Peyer's patch (tissue), 4 donors: Measurements from ENCODE around the genes HMGCR, CERT1 and AGGF1.

DNA sequence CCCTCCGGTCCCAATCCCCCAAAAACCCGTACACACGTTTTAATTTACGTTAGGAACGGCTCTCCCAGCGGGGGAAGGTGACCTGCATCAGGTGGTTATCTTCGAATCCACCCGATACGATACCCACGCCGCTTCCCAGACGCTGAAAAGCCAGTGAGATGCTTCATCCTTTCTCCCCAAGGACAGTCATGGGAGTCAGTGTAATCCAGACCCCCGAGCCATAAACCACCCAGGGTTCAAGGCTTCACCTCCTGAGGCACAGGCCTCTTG is 958 bp downstream of the FAM169A start:
- PRO-cap, result no peak
- RAMPAGE, long total RNA, 4 experiments, result no peak in any of the 4 experiments

GRCh38 chr5:74947965-74948579 is 81.9 kb upstream of the FAM169A start:
- PRO-cap, result no peak
- RAMPAGE, long total RNA, 4 experiments, result no peak in any of the 4 experiments

- PRO-cap, result bidirectional peak, plus-strand start at chr5:75053776, minus-strand start at chr5:75053791; bidirectional peak, plus-strand start at chr5:75053923, minus-strand start at chr5:75053871; bidirectional peak, plus-strand start at chr5:75054043, minus-strand start at chr5:75054016
- RAMPAGE, long total RNA, 4 experiments, result no peak in any of the 4 experiments
These were observed 1.7 kb upstream of the GCNT4 start for GRCh38 chr5:75053702-75054739.

DNA sequence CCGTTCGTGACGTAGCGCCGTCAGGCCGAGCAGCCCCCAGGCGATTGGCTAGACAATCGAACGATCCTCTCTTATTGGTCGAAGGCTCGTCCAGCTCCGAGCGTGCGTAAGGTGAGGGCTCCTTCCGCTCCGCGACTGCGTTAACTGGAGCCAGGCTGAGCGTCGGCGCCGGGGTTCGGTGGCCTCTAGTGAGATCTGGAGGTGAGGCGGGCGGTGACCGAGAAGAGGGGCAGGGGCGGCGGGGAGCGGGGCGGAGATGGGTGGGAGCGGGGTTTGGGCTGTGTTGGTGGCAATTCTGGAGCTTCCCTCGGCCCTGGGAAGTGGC is at the start of gene HMGCR:
Gene HMGCR (plus strand): TSS at position 121 of the 325 bp plus-strand sequence.
- PRO-cap, result bidirectional peak, plus-strand start at position 143 of the sequence, minus-strand start outside the sequence
- RAMPAGE, long total RNA, 4 experiments, result start-site peak on the plus strand in 4 of 4 experiments, centred at positions 150 to 161 of the sequence, 14 to 215 reads per replicate

- PRO-cap, result no peak
- RAMPAGE, long total RNA, 4 experiments, result no peak in any of the 4 experiments
These were observed 24.0 kb downstream of the HMGCR start for GRCh38 chr5:75360741-75361743.

- PRO-cap, result unidirectional peak, plus-strand start at chr5:75510774
- RAMPAGE, long total RNA, 4 experiments, result start-site peak on the minus strand in 1 of 4 experiments, at chr5:75510706-75510818 at its widest, 8 reads per replicate
These were observed 842 bp downstream of the CERT1 start for GRCh38 chr5:75510460-75511114.

DNA sequence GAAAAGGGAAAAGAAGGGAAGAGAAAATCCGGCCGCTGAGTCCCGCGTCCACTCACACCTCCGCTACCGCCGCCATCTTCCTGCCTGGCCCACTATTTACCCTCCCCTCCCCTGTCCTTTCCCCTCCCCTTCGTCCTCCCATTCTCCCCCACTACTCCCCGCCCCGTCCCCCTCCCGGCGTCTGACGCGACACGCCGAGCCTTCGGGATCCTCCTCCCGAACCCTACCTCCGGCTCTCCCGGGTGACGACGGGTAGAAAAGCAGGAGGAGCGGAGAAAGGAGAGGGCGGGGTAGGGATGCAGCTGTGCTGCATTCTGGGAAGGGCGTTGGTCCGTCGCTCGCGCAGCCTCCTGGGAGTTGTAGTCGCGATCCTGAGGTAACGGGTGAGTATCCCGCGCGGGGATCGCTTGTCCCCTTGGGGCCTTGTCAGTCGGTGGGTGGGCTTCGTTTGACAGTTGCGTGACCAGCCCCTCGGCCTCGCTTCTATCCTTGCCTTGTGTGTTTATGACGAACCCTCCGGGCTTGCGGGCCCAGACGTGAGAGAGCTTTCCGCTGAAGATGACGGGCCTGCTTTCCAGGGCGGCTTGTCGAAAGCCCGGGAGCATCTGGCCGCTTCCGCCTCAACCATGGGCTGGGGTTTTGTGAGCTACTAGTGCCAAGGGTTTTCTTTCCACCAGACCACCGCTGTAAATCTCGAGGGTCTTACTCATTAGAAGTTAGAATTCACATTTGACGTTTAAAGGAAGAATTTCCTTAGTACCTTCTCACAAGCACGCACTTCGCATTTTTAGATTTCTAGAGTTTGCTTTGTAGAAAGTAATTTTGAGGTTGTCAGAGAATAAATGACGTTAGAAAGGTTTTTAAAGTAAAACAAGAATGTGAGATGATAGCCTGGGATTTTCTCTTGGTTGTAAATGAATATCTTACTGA is at the start of gene CERT1:
Gene CERT1 (minus strand): TSS at position 98 of the 930 bp plus-strand sequence.
- PRO-cap, result bidirectional peak, plus-strand start at position 362 of the sequence, minus-strand start at position 58 of the sequence
- RAMPAGE, long total RNA, 4 experiments, result start-site peak on the plus strand in 4 of 4 experiments, centred at positions 358 to 371 of the sequence, 31 to 91 reads per replicate; start-site peak on the minus strand in 2 of 4 experiments, centred at positions 67 to 100 of the sequence, 57 to 72 reads per replicate

DNA sequence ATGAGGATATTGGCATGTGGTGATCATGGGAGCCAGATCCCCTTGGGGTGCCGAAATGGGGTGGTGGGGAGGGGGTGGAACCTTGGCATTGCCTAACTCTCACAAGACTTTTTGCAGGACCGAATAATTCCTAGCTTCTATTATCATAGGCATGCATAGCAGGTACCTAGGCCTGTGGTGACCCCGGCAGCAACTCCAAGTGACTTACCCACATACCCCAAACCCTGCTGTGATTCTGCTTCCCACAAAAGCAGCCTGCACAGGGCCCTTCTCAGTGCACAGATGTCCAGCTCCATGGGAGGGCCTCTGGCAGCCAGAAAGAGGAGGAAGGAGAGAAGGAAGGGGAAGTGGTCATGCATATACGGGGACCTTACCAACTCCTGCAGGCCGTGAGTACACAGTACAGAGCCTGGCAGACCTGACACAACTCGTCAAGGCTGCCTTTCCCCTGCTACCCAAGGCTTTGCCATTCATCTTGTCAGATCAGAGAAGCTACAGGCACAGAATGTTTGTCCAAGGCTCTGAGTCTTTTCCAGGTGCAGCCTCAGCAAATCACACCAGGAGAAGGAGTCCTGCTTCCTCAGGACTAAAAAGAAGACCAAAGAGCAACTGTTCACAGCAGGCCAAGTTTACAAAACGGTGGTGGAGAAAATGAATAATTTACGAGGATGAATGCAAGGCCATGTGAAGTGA is 61.1 kb upstream of the IQGAP2 start:
- PRO-cap, result no peak
- RAMPAGE, long total RNA, 4 experiments, result no peak in any of the 4 experiments

DNA sequence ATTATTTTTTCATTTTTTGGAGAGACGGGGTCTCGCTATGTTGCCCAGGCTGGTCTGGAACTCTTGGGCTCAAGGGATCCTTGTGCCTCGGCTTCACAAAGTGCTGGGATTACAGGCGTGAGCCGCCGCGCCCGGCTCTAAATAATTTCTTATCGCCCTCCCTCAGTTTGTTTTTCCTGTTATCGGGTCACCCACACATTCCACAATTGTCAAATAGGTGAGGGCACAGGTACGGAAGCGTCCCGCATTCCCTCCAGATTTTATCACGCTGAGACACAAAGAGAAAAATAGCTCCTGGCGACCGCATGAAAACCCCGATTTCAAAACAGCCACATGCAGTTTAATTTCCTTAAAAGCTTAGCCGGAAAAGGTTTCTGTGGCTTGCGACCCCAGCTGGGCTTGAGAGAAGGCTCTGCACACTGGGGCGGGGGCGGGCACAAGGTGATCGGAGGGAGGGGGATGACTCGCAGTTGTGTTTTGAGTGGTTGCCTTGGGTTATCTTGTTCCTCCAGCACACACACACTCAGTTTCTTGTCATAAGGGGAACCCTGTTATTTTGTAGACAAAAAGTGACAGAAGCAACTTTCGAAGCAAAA is 735 bp upstream of the IQGAP2 start:
- PRO-cap, result bidirectional peak, plus-strand start at position 469 of the sequence, minus-strand start at position 327 of the sequence; bidirectional peak, plus-strand start outside the sequence, minus-strand start at position 531 of the sequence
- RAMPAGE, long total RNA, 4 experiments, result no peak in any of the 4 experiments

DNA sequence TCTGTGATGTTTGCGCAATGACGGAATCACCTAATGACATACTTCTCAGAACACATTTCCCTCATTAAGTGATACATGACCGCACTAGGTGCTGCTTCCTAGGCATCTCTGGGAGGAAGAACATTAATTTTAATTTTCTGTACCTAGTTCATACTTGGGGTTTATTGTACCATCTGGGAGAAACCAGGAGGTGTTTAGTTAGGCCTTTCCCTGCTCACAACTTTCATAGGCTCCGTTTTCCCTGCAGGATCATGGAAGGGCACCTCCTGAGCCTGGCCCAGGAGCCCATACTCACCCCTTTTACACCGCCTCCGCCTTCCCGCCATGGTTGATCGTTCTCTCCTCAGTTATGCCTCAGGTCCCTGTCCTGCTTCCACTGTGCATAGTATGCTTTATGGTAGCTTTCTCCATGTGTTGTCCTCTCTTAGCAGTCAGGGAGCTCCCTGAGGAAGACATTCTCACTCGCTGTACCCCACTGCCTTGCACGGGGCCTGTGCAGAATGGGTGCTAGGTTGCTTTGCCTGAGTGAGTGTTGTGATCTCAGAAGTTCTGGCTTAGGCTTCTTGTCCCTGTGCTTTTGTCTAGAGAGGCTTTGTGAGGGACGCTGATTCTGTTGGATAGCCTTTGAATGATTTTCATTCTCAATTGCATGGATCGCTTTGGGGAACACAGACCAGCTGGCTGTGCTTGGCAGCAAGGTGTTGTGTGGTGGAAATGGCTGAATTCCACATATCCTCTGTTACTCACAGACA is 75.9 kb downstream of the IQGAP2 start:
- PRO-cap, result unidirectional peak, plus-strand start at position 64 of the sequence
- RAMPAGE, long total RNA, 4 experiments, result no peak in any of the 4 experiments

- PRO-cap, result no peak
- RAMPAGE, long total RNA, 4 experiments, result no peak in any of the 4 experiments
These were observed 17.2 kb downstream of the F2RL2 start for GRCh38 chr5:76605935-76606489.

GRCh38 chr5:76640647-76641166 is 17.5 kb upstream of the F2RL2 start:
- PRO-cap, result no peak
- RAMPAGE, long total RNA, 4 experiments, result no peak in any of the 4 experiments

- PRO-cap, result no peak
- RAMPAGE, long total RNA, 4 experiments, result no peak in any of the 4 experiments
These were observed 17.0 kb upstream of the F2RL1 start for GRCh38 chr5:76801711-76802308.

DNA sequence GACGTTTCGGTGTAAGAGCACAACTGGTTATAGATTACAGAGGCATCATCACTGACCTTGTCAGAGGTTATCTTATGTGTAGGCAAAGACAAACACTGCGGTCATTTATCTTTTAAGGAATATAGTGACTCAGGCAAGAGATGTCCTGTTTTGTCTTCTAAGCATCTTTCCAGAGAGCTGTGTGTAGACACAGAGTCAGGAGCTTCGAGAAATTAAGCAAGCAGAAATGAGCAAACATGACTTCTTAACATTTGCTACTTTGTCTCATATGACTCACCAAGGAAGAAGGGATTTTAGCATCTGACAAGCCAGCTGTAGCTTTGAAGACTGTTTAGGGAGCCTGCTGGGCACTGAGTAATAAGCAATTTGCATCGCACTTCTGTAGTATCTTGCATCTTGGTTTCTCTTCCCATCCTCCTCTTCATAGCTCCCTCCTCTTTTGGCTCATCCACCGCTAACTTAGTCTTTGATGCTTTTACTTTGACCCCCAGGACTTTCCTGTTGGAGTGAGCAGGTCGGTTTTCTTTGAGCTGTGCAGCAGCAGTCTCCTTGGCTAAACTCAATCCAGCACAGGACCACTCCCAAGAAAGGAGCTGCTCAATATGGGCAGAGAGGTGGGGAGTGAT is 12.7 kb upstream of the F2RL1 start:
- PRO-cap, result no peak
- RAMPAGE, long total RNA, 4 experiments, result no peak in any of the 4 experiments

- PRO-cap, result bidirectional peak, plus-strand start at chr5:77030421, minus-strand start at chr5:77030344
- RAMPAGE, long total RNA, 4 experiments, result no peak in any of the 4 experiments
These were observed at the start of gene AGGF1 for GRCh38 chr5:77030099-77031065. Gene AGGF1, plus strand, starts transcription at chr5:77030404.

DNA sequence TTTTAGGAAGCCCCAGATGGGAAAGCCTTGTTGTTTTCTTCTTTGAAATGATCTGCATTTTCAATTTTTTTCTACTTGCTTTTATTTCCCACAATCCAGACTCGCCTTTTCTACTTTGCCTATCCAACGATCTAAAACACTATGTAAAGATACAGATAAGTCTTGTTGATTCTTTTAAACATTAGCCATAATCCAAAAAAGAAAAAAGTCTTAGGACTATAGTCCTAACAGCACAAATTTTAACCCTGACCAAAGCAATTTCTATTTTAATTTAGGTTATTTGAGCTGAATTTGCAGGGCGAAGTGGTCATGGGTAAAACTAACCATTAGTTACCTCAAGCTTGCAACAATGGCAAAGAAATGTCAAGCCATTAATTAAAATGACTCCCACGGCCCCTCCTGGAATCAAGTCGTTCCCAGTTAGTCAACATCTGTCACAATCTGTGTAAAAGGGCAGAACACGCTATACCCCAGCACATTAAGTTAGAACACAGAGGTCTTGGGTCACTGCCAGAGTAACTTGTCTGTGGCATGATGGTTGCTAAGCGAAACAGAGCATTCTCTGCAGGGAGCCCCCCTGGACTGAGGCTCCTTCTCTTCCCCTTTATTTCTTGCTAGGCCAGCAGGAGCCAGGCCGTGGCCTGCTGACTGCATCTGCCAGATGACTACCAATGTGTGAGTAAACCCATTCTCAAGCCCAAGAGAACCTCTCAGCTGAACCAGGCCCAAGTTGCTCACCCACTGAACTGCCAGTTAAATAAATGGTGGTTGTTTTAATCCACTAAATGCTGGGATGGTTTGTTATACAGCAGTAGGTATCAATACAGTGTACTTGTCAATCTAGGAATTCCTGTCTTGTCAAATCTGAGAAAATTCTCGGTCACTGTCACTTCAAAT is 51.8 kb upstream of the ZBED3 start:
- PRO-cap, result no peak
- RAMPAGE, long total RNA, 4 experiments, result no peak in any of the 4 experiments

DNA sequence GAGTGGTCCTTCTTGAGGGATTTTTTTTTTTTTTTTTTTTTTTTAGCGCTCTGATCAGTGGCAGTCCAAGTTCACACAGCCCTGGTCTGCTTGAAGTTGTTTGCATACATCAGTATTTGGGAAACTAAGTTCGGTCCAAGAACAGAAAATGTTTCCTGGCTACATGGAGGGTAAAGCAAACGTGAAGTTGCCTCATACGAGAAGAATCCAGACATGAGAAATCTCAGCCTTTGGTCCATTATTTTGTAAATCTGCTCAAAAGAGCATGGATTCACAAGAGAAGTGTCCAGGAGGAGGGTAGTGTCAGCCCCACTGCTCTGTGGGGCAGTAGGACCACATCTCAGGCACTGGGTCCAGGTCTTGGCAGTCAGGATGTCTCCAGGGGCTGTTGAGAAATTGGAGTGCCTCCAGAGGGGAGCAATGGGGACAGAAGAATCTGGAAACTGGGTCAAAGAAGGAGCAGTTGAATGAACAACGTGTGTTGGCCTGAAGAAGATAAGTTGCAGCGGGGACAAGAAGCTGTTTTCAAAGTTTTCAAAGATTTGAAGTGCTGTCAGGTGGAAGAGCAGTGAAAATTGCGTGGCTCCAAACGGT is 56.9 kb upstream of the ZBED3 start:
- PRO-cap, result no peak
- RAMPAGE, long total RNA, 4 experiments, result no peak in any of the 4 experiments

- PRO-cap, result no peak
- RAMPAGE, long total RNA, 4 experiments, result no peak in any of the 4 experiments
These were observed 67.9 kb upstream of the TBCA start for GRCh38 chr5:77844060-77844380.

GRCh38 chr5:77980692-77980966 is 204.5 kb upstream of the TBCA start:
- PRO-cap, result no peak
- RAMPAGE, long total RNA, 4 experiments, result no peak in any of the 4 experiments

- PRO-cap, result no peak
- RAMPAGE, long total RNA, 4 experiments, result no peak in any of the 4 experiments
These were observed 180.8 kb downstream of the AP3B1 start for GRCh38 chr5:78113544-78114156.